ENCODE data around the gene RAD51B.

DNA sequence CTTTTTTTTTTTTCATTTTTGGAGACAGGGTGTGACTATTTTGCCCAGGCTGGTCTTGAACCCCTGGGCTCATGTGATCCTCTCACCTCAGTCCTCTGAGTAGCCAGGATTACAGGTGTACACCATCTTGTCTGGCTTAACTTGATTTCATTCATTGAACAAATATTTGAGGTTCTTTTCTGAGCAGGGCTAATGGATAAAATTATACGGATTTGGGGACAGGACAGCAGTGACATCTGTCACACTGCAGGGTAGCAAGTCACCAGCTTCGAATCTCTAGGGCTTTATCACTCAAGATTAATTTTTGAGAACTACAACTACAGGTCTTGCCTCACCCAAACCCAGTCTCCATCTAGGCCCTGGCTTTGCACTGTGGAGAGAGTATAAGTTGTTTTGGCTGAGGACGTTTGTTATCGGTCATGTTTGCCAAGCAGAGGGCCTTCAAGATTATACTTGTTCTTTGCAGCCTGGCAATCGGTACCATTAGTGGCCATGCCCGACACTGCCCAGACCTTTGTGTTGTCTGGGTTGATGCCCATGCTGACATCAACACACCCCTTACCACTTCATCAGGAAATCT lies 25.5 kb downstream of the ARG2 start:
- RRBS = no CpG with 5 or more reads among the region's 6 CpGs

DNA sequence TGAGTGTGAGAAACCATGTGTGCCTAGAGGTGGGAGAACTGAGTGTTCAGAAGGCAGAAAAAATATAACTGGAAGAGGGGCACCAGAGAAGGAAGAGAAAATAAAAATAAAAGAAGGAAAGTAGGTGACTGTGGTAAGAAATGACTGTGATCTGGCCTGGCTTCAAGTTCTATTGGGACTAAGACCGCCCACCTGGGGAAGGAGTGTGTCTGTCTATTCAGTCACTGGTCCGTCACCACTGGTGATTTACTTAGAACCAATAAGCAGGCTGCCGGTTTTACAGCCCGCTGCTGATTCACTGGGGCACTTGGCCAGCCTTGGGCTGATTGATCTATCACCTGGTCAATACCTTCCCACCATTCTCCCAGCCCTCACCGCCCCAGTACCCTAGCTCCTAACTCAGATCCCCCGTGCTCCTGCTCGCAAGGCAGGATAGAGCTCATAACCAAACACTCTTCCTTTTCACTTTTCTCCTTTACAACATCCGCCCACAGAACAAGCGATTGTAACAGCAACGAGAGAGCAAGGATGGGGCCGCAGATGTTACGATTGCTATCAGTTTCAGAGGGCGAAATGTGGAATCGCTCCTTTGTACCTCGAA lies 815 bp downstream of the RDH11 start:
- RRBS = no CpG with 5 or more reads among the region's 15 CpGs

DNA sequence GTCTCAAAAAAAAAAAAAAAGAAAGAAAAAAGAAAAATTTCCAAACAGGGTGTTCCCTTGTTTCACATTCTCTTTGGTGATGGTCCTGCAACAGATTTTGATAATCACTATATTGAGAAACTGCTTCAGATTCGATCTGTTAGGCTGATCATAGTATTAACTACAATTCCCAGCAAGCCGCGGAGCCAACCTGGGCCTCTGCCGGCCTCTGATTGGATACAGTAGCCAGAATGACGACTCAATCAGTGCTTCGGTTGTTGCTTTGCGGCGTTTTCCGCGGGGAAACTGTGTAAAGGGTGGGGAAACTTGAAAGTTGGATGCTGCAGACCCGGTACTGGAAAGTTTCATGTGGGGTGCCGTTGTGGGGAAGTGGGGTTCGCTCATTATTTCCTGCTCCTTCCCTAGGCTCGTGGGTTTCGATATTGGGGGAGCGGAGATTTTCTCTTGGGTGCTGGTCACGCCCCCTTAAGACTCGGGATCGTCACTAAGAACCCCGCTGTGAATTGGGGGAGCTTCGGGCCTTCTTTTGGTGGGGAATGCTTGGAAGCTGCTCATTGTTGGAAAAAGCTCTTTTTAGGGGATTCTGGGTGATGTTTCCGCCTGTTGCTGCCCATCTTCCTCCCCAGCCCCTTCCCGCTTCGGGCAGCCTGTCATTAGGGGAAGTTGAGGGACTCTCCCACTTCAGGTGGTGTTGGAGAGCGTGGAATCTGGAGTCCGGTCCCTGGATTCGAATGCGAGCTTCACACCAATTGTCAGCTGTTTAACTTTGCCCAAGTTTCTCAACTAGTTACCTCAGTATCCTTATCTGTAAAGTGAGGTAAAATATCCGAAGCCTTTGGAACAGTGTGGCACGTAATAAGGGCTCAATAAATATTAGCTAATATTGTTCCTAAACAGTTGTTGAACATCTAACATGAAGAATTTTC lies at the start of gene RAD51B:
RAD51B (plus strand) TSS at position 257 of the 926 bp plus-strand sequence.
- RRBS = no CpG with 5 or more reads among the region's 30 CpGs

DNA sequence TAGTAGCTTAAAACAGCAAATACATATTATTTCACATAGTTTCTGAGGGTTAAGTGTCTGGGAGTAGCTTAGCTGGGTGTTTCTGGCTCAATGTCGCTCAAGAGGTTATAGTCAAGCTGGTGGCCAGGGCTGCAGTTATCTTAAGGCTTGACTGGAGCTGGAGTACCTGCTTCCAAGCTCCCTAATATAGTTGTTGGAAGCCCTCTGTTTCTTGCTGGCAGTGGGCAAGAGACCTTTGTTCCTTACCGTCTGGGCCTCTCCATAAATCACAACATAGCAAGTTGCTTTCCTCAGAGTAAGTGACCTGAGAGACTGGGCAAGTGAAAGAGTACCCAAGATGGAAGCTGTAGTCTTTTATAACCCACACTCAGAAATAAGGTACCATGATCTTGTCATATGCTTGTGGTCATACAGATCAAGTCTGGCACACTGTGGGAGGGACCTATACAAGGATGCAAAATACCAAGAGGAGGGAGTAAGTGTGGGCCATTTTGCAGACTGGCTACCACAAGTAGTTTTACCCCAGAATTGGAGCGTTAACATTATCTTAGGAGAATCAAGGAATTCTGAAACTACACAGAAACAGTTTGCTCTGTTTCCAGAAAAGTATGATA lies 66.8 kb downstream of the RAD51B start:
- RRBS = no CpG with 5 or more reads among the region's 3 CpGs

DNA sequence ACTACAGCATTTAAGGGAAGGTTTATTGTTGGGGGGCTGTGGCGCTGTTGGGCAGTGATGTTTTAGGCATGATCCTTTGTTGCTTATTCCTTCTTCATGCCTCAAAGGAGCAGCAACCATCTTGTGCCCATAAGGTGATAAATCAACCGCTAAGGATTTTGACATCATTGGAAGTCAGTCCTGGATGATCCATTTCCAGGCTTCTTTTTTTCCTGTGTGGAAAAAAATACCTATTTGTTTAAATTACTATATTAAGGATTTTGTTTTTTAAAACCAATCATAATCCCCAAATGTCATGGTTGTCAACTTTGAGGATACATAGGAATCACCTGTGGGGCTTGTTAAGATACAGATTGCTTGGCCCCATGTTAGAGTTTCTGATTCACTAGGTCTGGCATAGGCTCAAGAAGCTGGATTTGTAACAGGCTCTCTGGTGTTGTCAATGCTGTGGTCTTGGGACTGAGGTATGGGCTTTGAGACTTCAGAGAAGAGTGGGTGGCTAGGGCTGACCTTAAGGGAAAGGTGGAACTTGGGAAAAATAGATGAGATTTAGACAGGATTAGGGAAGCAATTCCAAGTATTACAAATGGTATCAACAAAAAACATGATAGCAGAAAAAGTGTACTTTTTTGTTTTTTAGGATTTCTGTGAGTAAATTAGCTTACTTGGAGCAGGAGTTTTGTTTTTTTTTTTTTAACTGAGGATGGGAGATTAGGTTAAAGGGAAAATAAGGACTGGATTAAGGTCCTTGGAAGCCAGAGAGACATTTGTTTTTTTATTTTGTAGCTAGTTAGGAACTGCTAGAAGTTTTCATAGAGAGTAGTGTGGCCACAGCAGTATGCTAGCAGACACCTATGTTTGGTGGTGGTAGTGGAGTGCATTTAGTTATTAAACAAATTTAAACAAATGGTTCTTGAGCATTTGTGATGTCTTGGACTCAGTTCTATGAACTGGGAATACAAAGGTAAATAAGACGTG lies 88.5 kb downstream of the RAD51B start:
- RRBS = no CpG with 5 or more reads among the region's 3 CpGs

GRCh38 chr14:67962473-67962752 lies 142.8 kb downstream of the RAD51B start:
- RRBS = no CpG with 5 or more reads among the region's 2 CpGs

DNA sequence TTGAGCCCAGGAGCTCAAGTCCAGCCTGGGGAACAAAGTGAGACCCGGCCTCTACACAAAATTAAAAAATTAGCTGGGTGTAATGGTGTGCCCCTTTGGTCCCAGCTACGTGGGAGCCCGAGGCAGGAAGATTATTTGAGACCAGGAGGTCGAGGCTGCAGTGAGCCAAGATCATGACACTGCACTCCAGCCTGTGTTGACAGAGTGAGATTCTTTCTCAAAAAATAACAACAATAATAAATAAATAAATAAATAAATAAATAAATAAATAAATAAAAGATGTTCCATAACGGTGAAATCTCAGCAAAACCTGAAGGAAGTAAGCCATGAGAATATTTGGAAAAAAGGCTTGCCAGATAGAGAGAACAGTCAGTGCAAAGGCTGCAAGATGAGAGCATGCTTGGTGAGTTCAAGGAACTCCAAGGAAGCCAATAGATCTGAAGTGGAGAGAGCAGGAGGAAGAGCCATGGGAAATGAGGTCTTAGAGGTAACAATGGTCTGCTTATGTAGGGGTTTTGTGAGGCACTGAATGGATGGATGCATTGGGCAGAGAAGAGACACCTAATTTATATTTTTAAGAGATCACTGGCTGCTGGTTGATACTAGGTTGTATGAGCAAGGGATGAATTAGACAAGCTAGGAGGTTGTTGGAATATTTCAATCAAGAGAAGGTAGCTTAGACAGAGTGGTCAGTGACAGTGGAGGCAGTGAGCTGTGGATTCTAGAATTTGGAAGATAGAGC lies 176.8 kb downstream of the RAD51B start:
- RRBS = no CpG with 5 or more reads among the region's 5 CpGs

- RRBS = no CpG with 5 or more reads among the region's 2 CpGs
Measured at GRCh38 chr14:68172448-68172974, 352.9 kb downstream of the RAD51B start.

DNA sequence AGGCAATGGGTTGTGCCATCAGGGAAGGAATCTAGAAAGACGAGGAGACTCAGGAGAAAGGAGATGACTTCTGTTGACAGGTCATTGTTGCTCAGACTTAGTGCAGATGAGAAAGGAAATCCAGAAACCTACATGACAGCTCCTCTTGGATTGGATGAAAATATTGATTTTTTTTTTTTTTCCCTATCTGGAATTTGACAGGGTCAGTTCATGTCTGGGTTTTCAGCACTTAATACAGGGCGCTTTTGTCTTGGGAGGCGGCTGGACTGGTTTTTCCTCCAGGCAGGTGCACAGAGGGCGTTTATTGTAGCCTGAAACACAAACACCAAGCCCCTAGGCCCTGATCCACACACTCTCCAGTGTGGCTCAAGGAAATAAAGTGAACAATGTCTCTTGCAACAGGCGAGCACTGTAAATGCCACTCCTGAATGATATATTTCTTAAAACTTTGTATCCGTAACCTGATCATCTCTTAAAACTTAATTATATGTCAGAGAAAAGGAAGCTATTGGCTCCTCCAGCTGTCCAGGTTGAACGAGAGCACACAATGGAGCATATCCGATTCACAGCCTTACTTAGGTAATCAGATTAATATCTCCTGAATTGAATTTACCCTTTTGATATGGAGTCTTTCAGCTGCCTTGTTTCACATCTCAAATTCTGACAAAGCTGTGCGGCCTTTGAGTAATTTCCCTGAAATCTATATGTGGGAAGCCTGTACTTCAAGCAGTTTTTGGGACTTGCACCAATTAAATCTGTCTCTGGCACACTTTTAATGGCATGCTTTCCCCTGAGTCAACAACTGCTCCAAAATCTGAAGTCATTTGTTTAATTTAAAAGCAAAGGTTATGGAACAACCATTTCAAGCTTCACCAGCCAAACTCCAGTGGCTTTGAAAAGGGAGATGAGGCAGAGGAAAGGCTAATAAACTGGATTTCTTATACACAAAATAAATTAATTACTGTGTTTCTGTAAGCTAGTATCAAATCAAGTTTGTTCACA lies 485.7 kb downstream of the ZFP36L1 start:
- RRBS = no CpG with 5 or more reads among the region's 9 CpGs

- RRBS = no CpG with 5 or more reads among the region's 3 CpGs
Measured at GRCh38 chr14:68331321-68331822, 461.5 kb downstream of the ZFP36L1 start.

DNA sequence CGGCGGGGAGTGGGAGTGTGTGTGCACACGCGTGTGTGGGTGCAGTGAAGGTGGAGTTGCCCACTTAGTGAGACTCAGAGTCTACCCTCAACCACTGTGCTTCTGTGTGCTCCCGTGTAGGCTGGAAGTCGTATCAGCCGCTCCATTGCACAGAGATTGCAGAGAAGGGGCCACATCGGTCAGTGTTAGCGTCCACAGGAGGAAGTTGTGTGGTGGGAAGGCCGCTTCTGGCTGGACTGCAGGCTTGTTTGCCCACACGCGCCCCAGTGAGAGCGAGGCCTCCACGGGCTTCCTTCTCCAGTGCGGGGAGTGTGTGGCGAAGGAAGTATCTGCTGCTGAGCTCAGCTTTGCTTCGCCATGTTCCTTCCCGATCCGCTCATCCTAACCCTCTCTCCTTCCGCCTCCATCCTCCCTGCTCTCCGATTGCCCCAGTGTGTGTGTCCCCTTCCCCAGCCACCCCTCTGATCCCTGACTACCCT lies 429.1 kb downstream of the ZFP36L1 start:
- RRBS = 92% methylated on average over 1 of the region's 21 CpGs

GRCh38 chr14:68403781-68404733 lies 388.8 kb downstream of the ZFP36L1 start:
- RRBS = no CpG with 5 or more reads among the region's 2 CpGs

DNA sequence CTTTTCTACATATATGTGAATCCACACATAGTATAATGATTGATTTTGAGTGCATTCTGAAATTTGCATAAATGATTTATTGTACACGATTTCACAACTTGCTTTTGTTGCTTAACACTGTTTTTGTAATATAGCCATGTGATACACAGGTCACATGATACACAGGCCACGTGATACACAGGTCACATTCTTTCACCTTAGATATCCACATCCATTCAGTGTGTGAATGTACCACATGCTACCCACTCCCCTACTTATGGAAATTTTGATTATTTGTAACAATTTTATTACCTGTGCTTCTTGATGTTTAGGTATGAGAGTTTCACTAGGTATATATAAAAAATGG lies 319.0 kb downstream of the ZFP36L1 start:
- RRBS = no CpG with 5 or more reads among the region's 2 CpGs

GRCh38 chr14:68482208-68482407 lies 310.8 kb downstream of the ZFP36L1 start:
- RRBS = no CpG with 5 or more reads among the region's 1 CpG

- RRBS = 12% methylated on average over 27 of the region's 47 CpGs
Measured at GRCh38 chr14:68627903-68628724, 164.8 kb downstream of the ZFP36L1 start.

DNA sequence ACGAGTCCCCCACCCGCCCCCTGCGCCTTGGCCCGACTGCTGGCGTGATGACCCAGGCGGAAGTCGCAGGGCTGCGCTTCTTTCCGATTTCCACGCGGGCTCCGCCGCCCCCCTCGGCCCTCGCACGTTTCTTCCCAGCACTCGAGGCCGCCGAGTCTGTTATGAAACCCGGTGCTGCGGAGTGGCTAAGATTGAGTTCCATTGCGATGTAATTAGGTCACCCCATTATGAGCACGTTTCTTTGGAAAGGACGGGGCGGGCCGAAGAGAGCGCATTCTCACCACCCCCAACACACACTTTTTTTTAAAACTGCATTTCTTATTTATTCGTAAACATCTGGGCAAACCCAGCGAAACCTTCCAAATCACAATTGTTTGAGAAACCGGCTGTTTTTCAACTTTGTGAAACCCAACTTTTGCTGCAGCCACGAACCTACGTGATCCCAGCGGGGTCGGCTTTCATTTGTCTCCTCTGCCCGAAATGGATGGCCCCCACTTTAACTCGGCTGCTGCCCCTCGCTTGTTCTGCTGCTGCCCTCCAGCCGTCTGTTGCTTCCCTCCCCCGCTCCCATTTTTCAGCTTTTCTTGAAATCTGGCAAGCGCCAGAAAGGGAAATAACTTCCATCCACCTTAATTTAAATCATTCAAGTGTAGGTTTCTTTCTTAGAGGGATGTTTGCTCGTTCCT lies 1.7 kb upstream of the ZFP36L1 start:
- RRBS = no CpG with 5 or more reads among the region's 41 CpGs

DNA sequence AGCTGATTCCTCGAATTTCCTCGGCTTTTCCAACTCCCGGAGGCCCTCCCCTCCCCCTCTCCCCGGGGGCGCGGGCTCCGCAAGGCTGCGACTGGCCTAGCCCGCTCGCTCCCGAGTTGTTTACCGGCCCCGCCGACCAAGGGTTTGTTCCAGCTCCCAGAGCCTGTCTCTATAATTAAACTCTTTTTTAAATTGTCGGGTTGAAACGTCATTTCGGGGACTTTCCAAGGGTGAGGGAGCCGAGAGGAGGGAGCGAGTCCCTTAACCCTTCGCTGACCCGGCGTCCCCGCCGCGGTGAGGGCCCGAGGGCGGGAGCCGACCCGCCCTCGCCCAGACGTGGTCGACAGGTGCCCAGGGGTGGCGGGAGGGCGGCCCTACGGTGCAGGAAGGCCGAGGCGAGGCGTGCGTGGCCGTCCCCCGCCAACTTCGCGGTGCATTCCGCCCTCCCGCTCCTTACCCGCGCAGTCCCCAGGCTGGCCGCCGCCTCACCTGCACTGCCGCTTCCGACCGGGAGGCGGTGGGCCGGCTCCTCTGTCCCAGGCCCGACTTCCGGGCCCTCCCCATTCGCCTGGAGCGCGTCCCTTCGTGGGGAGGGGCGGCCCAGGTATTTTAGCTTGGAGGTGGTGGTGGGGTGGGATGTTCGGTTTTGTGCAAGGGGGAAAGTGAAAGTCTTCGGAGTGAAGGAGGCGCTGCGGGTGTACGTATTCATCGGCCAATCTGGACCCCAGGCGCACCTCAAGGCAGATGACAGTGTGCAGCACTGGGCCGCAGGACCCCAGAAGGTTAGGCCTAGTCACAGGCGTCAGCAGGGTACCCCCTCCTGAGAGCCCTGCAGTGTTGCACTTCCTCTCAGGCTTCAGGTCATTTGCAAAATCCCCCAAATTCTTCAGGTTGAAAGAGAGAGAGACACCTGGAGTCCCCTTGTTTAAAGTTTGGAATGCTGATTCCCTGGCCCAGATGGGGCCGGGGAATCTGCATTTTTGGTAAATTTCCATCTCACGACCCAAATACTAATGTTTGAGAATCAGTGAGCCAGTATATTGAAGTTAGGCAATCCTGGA lies 3.0 kb upstream of the ZFP36L1 start:
- RRBS = 3% methylated on average over 12 of the region's 72 CpGs

DNA sequence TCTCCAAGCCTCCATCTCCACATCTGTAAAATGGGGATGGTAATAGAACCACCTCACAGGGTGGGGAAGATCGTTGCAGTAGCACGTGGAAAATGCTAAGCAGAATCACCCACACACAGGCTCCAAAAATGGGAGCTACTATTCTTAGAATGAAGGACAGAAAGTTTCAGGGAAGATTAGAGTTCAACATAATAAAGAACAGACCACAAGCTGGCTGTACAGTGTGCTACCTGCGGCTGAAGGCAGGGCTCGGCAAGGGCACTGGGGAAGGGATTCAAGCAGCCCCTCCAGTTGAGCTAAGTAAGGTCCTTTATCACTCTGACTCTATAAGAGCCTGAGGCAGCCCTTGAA lies 47.5 kb downstream of the ACTN1 start:
- RRBS = no CpG with 5 or more reads among the region's 4 CpGs

DNA sequence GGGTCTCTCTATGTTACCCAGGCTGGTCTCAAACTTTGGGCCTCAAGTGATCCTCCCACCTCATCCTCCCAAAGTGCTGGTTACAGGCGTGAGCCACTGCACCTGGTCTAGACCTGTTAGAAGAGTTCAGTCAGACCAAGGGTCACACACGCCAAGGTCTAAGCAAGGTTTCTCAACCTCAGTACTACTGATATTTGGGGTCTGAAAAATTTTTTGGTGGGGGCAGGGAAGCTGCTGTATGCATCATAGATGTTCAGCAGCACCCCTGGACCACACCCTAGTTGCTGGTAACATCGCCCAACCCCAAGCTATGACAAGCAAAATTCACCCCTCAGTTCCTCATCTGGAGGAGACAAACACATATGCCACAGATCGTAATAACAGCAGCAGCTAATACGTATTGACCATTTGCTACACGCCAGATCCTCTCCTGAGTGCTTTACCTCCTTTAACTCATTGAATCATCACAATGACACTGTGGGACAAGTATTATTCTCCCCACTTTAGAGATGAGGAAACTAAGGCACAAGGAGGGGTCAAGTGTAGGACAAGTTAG lies 46.5 kb downstream of the ACTN1 start:
- RRBS = no CpG with 5 or more reads among the region's 6 CpGs

GRCh38 chr14:68965252-68965952 lies 13.7 kb downstream of the ACTN1 start:
- RRBS = no CpG with 5 or more reads among the region's 3 CpGs